ENCODE results near the gene NOL8.

DNA sequence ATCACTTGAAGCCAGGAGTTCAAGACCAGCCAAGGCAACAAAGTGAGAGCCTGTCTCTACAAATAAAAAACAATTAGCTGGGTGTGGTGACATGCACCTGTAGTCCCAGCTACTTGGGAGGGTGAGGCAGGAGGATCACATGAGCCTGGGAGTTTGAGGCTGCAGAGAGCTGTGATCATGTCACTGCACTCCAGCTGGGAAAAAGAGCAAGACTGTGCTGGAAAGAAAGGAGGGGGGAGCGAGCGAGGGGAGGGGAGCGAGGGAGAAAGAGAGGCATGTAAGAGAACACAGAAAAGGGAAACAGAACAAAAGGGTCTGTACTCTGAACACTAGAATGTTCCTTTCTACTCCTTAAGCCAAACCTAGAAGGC, 35.2 kb downstream of the SEMA4D start:
- PRO-cap, result no peak

DNA sequence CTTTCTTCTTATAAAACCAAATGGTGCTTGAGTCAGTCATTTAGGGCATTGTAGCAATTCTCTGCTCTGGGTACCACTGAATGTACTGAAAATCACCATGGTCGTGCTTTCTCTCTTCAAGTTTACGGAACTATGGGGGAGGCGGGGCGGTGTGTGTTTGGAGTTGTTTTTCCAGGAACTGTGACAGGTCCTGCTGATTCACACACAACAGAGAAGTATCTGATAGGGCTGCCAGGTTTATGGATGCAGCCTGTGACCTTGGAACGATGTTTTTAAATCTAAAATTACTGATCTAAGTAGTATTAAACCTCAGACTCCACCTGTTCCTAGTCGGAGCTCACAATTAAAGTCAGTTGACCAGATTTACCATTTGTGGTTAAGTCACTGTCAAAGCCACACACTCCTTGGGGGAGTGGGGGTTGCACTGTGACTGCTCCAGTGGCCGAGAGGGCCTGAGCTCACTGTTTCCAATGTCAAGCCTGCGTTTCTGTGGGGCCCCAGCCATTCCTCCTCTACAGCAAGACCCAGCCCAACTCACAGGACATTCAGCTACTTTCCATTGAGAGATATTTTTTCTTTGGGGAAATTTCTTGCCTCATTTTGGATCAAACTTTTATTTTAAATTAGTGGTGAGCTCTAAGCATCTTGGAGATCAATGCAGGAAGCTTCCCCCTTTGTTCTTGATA, 44.4 kb downstream of the GADD45G start:
- PRO-cap, result no peak

DNA sequence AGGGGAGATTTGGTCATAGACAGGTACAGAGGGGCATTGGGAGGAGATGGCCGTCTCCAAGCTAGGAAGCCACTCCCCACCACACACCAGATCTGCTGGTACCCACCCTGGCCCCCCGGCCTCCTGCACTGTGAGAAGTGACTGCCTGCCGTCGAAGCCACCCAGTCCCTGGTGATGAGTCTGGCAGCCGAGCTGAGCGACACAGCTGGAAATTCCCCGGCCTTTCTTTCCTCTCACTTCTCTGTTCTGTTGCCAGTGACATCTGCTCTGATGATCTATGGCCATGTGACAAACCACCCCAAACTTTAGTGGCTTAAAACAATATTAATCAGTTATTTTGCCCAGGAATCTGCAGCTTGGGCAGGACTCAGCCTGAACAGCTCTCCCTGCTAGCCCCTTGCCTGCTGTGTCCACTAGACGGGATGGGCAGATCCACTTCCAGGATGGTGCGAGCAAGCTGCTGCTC, 211.1 kb downstream of the GADD45G start:
- PRO-cap, result no peak

- PRO-cap, result no peak
Measured at GRCh38 chr9:90032271-90032821, 427.5 kb downstream of the GADD45G start.

DNA sequence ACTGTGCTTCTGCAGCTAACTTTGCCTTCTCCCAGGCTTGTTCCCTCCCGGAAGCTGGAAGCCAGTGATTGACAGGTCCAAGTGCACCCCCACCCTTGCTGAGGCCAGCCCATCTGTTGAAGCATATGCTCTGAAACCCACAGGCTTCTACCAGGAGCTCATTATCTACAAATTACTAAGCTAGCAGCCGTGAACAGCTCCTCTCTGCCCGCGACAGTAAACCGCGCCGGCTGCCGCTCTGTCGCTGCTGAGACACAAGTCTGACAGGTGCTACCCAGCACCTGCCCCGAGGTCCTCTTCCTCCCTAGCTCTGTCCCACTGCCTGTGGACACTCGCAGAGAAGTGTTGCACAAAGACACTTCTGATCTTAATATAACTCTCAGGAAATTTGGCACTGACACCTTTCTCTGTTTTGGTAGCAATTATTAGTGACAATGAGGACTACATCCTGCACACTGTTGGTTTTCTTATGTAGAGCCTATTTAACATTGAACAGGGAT, 490.9 kb downstream of the GADD45G start:
- PRO-cap, result no peak

DNA sequence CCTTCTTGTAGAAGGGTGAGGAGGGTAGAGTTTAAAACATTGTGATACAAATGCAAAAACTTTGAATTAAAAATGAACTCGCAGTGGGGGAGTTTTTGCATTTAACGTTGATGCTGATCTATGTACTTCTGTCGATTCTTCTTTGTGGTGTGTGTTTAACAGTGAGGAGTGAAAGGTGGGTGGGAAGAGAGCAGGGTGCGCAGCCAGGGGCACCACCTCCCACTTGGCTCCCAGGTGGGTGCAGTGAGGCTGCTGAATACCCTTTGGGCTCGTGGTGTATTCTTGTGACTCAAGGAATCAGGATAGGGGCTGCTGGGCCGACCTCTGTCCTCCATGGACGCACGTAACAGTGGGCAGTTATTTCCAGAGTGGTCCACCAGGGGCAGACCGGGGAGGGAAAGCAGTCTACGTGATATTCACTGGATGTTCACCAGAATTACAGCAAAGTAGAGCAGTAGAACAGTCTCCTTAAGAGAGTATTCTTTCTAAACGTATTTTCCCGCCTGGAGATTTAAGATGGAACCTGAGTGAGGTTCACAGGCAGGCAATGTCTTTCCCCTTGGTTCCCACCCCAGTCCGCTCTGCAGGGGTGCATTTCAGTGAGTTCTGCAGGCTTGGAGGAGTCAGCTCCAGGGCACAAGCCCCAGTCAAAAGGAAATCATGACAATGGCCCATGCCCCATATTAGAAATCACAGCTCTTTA, 88.5 kb downstream of the SYK start:
- PRO-cap, result no peak

GRCh38 chr9:91117908-91118500, 243.7 kb downstream of the AUH start:
- PRO-cap, result no peak

GRCh38 chr9:91194124-91194395, 167.7 kb downstream of the AUH start:
- PRO-cap, result no peak

DNA sequence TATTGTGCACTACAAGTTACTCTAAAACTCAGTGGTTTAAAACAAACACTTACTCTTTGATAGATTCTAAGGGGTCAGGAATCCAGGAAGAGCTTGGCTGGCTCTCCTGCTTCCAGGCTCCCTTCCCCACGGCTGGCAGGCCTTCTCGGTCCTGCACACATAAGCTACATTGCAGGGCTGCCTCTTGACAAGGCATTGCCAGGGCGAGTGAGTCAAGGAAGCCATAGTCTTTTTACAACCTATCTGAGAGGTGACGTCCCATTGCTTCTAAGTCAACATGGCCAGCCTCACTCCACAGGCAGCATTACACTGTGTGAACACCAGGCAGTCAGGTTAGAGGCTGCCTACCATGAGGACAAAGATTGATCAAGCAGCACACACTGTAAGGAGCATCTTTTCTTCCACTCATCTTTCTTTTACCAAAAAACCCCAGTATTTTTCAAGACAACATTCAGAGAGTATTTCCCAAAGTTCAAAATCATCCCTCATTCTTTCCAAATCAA, 119.7 kb downstream of the AUH start:
- PRO-cap, result no peak

GRCh38 chr9:91342022-91343007, 19.4 kb downstream of the AUH start:
- PRO-cap, result no peak

GRCh38 chr9:91410231-91411062, 13.2 kb downstream of the NFIL3 start:
- PRO-cap, result no peak

DNA sequence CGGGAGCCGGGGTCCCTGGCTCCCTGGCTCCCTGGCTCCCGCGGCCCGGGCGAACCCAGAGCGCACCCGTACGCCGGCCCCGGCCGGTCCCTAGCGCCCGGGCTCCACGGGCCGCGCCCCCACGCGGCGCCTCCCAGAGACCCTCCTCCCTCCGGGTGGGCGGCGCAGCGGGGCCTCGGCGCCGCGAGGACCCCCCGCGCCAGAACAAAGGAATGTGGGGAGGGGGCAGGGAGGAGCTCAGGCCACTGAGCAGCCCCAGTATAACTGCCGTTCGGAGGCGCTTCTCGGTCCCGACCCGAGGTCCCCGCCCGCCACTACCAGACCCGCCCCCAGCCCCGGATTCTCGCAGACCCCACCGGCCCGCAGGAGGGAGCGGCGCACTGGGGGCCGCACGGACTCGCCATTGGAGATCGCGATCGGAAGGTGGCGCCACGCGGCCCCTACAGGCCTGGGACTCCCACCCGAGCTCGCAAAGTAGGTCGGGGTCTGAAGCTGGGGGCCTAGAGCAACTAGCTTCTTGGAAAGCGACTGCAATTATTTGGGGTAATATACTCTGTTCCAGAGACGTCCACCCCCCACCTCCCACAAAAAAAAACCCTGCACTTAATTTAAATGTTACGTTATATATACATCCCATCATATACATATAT, 2.3 kb downstream of the NFIL3 start:
- PRO-cap, result bidirectional peak, plus-strand start at position 258 of the sequence, minus-strand start at position 92 of the sequence

- PRO-cap, result no peak
Measured at GRCh38 chr9:91483758-91484382, 60.2 kb upstream of the NFIL3 start.

- PRO-cap, result no peak
Measured at GRCh38 chr9:91873605-91874132, 76.4 kb downstream of the ROR2 start.

DNA sequence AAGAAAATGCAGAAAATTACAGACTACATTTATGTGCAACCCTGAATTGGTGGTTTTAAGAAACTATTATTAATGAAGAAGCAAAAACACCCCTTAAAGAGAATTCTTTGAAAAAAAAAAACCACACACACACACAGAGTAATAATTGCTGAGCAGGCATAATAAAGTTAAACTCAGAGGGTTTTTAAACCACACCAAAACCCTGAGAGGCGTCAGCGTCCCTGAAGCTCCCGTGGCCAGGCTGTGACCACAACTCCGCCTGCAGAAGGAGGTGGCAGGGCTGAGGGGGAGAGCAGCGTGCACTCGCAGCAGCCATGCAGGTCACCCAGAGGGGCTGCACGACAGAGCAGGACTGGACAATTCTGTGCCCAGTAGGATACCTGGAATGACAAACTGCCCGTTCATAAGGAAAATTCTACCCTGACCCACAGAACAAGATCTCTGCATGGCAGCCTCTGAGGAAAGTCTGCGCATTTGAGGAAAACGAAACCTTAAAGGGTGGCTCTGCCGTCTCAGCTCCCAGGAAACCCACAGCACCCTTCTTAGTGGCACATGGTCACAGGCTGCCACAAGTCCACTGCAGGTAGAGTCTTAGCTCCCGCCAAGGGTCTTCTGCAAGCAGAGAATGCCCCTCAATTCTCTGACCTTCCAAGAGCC, 44.0 kb downstream of the ROR2 start:
- PRO-cap, result no peak

DNA sequence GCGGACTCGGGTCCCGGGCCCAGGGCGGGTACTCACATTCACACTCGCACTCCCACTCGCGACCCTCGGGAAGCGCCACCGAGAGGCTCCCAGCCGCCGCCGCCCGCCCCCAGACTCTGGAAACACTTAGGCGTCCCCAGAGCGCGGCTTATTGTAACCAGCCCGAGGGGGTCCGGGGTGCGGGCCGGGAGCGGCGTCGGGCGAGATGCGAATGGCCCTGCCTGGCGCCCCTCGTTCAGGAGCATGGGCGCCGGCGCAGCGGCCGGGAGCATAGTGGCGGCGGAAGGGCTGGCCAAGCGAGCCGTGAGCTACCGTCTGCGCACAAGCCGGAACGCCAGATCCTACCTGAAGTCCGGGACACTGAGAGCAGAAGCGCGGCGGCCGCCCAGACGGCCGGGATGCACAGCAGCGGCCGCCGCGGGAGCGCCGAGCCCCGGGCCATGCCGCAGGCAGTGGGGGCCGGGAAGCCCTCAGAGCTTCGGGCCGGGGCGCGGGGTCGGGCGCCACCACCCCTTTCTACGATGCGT, 443 bp downstream of the ROR2 start:
- PRO-cap, result bidirectional peak, plus-strand start at position 337 of the sequence, minus-strand start at position 245 of the sequence

DNA sequence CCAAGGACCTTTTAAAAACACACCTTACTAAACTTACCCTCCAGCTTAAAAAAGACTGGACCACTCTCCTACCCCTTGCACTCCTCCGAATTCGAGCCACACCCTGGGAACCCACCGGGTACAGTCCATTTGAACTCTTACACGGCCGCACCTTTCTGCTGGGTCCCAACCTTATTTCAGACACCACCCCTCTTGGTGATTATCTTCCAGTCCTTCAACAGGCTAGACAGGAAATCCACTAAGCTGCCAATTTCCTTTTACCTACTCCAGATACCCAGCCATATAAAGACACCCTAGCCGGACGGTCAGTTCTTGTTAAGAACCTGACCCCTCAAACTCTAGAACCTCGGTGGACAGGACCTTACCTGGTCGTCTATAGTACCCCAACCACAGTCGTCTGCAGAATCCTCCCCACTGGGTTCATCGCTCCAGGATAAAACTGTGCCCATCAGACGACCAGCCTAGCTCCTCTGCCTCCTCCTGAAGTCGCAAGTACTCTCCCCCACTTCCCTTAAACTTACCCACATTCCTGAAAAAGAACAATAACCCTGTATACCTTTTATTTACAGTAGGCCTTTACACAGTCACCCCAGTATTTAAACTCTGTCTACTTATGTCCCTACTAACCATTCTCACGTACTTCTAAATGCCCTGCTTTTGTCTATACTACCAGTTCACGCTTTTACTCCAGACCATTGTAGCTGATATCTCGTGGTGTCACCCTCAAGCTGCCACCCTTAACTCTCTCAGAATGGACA, 38.0 kb downstream of the SPTLC1 start:
- PRO-cap, result no peak

DNA sequence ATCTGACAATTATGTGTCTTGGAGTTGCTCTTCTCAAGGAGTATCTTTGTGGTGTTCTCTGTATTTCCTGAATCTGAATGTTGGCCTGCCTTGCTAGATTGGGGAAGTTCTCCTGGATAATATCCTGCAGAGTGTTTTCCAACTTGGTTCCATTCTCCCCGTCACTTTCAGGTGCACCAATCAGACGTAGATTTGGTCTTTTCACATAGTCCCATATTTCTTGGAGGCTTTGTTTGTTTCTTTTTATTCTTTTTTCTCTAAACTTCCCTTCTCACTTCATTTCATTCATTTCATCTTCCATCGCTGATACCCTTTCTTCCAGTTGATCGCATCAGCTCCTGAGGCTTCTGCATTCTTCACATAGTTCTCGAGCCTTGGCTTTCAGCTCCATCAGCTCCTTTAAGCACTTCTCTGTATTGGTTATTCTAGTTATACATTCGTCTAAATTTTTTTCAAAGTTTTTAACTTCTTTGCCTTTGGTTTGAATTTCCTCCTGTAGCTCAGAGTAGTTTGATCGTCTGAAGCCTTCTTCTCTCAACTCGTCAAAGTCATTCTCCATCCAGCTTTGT, 28.4 kb downstream of the SPTLC1 start:
- PRO-cap, result no peak

- PRO-cap, result bidirectional peak, plus-strand start at chr9:92325457, minus-strand start at chr9:92325339; bidirectional peak, plus-strand start at chr9:92325685, minus-strand start at chr9:92325595
Measured at GRCh38 chr9:92325006-92325757, at the start of gene NOL8. NOL8 (minus strand) TSS chr9:92325350.

DNA sequence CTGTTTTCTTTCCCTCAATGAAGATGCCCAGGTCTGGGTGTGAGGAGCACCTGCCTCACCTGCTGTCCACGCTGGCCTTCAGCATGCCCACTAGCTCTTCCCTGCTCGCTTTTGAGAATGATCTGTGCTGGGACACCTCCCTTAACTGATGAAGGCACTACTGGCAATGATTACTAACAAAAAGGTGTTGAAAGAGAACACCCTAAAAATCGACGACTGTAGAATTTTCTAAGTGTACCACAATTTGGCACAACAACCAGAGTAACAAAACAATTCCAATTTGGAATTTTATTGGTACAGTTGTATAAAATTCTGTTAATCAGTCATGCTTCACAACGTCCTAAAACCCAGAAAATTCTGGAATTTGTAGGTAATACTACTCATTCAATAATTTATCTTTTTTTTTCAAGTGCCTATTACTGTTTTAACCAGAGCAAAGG, 42.4 kb upstream of the IPPK start:
- PRO-cap, result no peak

Measured in progenitor cell of endocrine pancreas (in vitro differentiated cells).